Metastatic Pancreatic Carcinoma in the Ovary (tissue), 1 donor: ENCODE measurements around a stretch of chr10.

GRCh38 chr10:119284746-119285487, 77.5 kb downstream of the GRK5 start:
- PRO-cap = no peak

- PRO-cap = no peak
Measured at GRCh38 chr10:119306558-119307136, 99.3 kb downstream of the GRK5 start.

- PRO-cap = no peak
Measured at GRCh38 chr10:119318586-119319300, 111.4 kb downstream of the GRK5 start.

DNA sequence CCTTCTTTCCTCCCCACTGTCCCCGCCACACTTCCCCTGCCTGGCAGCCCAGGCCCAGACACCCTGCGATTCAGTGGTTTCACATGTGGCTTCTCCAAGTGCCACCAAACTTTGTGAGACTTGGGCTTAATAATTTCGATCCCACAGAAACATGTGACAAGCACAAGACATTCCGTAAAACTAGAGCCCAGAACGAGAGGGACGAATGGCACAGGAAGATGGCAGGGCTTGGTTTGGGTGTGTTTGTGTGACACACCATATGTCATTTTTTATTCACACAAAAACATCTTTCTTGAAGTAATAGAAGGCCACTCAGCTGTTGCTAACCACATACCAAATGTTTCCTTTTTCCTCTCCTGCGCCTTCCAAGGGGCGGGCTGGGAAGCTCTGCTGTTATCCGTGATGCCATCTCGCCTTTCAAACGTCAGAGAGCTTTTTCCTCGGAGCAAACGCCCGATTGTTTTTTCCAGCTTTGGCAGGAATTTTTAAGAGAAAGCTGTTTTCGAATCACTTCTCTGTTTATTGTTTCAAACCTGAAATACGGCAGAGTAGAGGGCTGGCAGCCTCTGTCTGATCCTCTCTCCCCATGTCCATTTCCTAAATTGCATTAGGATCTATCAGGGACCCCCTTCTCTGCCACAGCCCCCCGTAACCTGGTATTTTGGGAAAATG, 163.0 kb downstream of the GRK5 start:
- PRO-cap = no peak

DNA sequence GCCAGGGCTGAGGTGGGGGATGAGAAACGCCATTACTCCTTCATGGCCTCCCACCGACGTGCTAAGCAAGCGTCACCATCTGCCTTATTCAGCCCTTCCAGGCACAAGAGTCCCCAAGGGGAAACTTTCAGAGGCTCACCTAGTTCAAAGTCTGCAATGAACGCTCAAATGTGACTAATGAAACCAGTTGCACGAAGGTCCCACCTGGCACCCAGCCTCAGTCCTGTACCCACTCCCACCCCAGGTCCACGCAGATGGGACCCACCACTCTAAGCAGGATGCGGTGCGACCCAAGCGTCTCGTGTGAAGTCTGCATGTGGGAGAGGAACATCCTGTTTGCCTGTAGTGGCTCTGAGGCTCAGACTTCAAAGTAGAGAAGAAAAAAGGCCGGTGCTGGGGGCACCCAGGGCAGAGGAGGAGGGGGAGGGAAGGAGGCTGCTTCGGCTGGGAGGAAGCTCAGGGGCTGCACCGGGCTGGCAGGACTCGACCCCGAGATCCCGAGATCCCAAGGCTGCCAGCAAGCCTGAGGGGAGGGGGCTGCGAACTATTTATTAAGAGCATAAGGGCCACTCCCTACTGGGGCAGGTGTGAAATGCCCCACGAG, 40.2 kb downstream of the RGS10 start:
- PRO-cap = no peak

DNA sequence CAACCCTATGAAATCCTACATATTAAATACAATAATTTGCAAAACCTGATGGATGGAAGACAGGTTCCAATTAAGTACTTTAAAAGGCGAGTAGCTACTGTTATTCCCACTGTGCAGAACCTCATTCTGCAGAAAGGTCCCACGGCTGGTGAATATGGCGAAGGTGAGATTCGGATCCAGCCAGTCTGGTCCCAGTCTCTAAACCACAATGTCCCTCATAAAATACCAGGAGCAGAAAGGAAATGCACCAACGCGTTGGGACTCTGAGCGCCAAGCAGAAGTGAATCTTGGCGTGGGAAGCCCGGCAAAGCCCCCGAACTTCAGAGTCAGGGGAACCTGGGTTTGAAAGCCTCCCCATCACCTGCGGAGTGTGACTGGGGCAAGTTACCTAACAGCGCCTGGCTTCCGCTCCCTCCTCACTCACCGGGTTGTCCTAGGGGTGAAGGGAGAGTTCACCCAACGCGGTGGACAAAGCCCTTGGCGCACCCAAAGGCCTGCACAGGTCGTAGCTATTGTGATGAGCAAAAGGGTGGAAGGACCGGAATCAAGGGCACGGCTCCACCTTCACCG, 1.1 kb downstream of the RGS10 start:
- PRO-cap = no peak

GRCh38 chr10:119580410-119580860, 16.3 kb downstream of the TIAL1 start:
- PRO-cap = no peak

GRCh38 chr10:119595438-119595797, 1.3 kb downstream of the TIAL1 start:
- PRO-cap = unidirectional peak, plus-strand start at chr10:119595741

- PRO-cap = unidirectional peak, minus-strand start at chr10:119652141; unidirectional peak, minus-strand start at chr10:119652418
Measured at GRCh38 chr10:119651941-119652463, 822 bp downstream of the BAG3 start.

DNA sequence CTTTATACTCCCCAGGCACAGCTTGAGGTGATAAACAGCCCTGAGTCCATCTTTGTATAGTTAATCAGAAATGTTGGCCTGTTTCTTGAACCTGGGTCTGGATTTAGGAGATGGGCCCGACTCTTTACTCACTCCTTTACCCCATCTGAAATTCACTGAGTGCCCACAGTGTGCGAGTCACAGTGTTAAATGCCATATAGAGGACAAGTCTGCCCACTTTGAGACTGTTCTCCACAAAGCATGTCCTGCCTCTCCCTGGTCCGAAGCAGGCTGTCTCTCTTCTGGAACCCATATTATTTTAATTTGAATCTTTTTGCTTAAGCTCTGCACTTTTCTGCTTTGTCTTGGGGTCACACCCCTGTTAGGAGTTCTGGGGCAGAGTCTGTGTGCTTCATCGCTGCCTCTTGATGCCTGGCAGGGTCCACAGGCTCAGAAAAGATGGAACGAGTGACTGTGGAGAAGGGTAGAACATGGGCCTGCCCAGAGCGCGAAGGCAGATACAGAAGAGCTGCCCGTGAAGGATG, 5.9 kb downstream of the BAG3 start:
- PRO-cap = no peak

GRCh38 chr10:119668272-119669042, 17.3 kb downstream of the BAG3 start:
- PRO-cap = no peak

- PRO-cap = no peak
Measured at GRCh38 chr10:119669788-119670545, 18.8 kb downstream of the BAG3 start.

DNA sequence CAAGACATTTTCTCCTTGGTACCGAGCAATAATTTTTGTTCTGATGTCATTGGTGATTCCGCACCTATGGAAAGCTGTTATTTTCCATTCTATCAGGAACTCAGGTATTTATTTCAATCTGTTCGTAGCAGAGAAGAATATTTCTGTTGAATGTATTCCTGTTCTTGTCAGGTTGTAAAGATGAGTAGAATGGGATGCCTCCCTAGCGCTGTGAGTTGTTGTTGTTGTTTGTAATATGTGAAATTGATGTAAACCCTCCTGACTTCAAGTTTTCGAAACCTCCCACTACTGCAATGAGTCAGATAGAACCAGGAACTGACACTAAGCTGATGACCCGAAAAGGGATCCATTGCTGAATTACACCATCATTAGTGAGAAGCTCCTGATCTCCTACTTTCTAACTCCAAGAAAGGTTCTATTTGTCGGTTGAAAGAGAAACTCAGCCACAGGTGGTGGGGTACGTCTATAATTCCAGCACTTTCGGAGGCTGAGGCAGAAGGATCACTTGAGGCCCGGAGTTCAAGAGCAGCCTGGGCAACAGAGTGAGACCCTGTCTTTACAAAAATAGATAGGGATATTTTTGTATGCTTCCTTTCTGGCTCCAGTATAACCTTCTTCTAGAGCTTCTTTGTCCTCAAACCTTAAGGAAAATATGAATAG, 21.4 kb upstream of the INPP5F start:
- PRO-cap = no peak

- PRO-cap = no peak
Measured at GRCh38 chr10:119826368-119827443, 45.9 kb downstream of the MCMBP start.

- PRO-cap = no peak
Measured at GRCh38 chr10:120838296-120838495, 13.0 kb upstream of the WDR11 start.

DNA sequence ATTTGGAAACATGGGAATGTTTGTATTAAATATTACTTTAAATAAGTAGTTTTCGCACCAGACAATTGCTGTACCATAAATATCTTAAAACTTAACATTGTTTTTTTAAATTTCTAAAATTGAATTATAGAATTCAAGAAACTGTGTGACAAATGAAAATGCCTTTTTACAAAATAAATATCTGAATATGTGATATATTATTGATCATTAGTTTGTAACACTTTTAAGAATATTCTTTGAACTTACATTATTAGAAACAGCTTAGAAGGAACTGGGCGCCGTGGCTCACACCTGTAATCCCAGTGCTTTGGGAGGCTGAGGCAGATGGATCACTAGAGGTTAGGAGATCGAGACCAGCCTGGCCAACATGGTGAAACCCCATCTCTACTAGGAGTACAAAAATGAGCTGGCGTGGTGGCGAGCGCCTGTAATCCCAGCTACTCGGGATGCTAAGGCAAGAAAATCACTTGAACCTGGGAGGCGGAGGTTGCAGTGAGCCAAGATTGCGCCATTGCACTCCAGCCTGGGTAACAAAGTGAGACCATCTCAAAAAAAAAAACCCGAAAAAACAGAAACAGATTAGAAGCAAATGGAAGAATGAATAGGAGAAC, 29.1 kb downstream of the WDR11 start:
- PRO-cap = no peak

DNA sequence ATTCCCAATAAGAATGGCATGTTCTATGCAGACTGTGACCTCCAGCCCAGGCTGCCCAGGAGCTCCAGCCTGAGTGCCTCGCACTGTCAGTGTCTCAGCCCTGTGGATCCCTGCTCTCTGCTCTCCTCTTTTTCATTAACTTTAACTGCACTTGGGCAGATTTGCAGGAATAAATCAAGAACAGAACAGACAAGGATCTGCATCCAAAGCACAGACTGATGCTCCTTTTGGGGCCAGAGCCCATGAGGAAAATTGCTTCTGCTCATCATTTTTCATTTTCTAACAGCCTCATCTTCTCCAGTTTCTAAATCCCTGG, 225.7 kb downstream of the WDR11 start:
- PRO-cap = no peak

DNA sequence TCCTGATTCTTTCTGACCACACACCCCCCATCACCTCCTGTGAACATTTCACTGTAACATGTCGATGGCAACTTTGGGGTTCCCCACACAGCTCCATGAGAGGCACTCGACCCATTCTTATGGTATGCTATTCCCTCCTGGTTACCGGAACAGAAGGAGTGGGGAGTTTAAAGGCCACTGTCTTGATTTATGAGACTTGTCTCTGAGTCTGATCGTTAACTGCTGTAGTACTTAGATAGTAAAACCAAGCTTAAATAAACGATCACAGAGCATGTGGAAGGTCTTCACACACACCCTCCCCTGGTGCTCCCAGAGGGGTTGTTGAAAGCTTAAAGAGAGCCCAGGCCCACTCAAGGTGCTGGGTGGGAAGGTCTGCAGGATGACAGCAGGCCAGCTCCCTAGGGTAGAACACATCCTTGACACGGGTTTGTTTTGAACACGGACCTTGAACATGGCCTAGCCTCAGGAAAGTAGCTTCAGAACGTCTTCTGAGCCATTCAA, 335.4 kb downstream of the FGFR2 start:
- PRO-cap = no peak

GRCh38 chr10:121418759-121419071, 179.5 kb downstream of the FGFR2 start:
- PRO-cap = no peak

DNA sequence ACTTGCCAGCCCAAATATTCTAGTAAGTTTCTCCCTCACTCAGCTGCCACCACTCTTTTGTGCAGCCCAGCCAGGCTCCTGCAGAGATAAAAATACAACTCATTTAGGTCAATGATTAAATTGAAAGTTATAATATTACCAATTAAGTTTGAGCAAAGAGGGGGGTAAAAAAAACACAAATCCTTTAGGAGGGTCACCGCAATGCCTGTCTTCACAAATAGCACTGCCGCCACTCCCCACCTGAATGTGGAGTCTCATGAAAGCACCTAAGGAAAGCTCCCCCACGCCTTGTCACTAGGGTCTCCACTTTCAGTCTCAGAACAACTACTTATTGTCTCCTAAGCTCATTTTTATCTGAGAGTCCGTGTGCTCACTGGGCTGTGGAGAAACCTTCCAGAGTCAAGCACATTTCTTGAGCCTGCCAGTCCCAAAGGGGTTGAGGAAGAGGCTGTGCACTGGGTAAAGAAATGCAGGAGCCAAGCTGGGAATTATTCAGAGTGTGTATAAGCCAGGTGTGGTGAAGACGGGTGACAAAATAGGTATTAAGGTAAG, 148.7 kb downstream of the FGFR2 start:
- PRO-cap = no peak